Melanocyte of skin (primary cell): ENCODE results near the genes PLP2, PRICKLE3 and SYP.

DNA sequence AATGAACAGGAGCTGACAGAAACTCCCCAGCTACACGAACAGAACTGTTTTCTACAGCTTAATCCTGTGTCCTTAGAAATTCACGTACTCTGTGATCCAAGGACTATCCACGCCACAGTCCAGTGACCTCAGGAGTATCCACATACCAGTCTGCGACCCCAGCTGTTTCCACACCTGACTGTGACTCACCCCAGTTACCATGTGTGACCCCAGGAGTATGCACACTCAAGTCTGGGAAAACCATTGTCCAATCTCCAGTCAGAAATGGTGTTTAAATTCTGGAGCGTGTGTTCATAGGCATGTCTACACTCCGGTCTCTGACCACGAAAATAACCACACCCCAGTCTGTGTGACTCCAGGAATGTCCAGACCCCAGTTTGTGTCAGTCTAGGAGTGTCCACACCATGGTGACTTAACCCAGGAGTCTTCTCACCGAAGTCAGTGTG lies 11.2 kb downstream of the FTSJ1 start:
- CAGE, long polyA plus RNA, 2 experiments, result no peak in any of the 2 experiments

DNA sequence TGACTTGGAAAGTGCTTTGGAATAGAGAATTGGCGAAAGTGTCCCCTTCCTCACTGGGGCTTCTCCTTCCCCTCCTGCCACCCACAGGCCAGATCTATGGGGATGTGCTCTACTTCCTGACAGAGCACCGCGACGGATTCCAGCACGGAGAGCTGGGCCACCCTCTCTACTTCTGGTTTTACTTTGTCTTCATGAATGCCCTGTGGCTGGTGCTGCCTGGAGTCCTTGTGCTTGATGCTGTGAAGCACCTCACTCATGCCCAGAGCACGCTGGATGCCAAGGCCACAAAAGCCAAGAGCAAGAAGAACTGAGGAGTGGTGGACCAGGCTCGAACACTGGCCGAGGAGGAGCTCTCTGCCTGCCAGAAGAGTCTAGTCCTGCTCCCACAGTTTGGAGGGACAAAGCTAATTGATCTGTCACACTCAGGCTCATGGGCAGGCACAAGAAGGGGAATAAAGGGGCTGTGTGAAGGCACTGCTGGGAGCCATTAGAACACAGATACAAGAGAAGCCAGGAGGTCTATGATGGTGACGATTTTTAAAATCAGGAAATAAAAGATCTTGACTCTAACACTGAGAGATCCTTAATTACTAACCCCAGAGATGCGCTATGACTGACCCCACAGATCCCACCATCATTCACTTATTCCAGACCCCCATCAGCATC lies 6.7 kb downstream of the EBP start:
- CAGE, long polyA plus RNA, 2 experiments, result no peak in any of the 2 experiments

- CAGE, long polyA plus RNA, 2 experiments, result no peak in any of the 2 experiments
Measured at GRCh38 chrX:48631242-48631899, 34.1 kb downstream of the WDR13 start.

GRCh38 chrX:48800539-48801167 lies 1.2 kb upstream of the HDAC6 start:
- CAGE, long polyA plus RNA, 2 experiments, result no peak in any of the 2 experiments

GRCh38 chrX:48896390-48896777 lies 1.2 kb downstream of the TIMM17B start:
- CAGE, long polyA plus RNA, 2 experiments, result no peak in any of the 2 experiments

- CAGE, long polyA plus RNA, 2 experiments, result no peak in any of the 2 experiments
Measured at GRCh38 chrX:48934457-48935241, 15.8 kb upstream of the PIM2 start.

GRCh38 chrX:48939155-48939770 lies 18.1 kb downstream of the OTUD5 start:
- CAGE, long polyA plus RNA, 2 experiments, result no peak in any of the 2 experiments

DNA sequence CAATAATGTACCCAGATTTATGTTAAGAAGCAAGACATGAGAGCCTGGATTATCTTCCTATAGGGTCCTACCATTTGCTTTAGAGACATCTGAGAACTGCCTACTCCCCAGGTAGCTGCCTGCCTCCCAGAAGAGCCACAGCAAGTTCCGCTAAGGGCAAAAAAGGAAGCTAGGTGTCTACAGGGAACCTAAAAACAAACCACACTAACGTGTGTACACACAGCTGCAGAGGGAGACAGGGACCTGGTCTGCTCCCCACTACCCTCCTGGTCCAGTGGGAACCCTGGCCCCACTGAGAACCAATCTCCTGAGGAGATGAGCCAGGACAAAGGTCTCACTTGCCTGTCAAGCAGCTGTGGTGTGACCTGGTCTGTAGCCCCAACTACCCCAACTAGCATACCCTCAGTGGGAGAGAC lies 17.6 kb downstream of the OTUD5 start:
- CAGE, long polyA plus RNA, 2 experiments, result no peak in any of the 2 experiments

DNA sequence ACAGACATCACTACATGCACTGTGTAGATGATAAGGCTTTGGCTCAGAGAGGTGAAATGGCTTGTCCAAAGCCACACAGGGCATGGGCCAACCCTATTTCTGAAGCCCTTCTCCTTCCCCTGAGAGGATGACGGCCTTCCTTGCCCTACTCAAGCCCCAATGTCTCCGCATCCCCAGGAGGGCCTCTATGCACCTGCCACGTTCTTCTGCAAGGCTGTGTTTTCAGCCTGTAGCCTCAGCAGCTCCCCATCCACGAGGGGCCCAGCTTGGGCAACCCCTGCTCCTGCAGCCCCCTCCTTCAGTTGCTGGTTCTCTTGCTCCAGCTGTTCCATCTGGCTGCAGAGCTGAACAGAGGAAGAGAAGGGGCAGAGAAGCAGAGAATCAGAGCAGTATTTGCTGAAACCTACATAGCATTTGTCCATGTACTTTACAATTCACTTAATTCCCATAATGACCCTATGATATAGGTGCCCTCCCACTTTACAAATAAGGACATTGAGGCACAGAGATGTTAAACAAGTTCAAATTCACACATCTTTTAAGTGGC lies 8.8 kb downstream of the GRIPAP1 start:
- CAGE, long polyA plus RNA, 2 experiments, result no peak in any of the 2 experiments

DNA sequence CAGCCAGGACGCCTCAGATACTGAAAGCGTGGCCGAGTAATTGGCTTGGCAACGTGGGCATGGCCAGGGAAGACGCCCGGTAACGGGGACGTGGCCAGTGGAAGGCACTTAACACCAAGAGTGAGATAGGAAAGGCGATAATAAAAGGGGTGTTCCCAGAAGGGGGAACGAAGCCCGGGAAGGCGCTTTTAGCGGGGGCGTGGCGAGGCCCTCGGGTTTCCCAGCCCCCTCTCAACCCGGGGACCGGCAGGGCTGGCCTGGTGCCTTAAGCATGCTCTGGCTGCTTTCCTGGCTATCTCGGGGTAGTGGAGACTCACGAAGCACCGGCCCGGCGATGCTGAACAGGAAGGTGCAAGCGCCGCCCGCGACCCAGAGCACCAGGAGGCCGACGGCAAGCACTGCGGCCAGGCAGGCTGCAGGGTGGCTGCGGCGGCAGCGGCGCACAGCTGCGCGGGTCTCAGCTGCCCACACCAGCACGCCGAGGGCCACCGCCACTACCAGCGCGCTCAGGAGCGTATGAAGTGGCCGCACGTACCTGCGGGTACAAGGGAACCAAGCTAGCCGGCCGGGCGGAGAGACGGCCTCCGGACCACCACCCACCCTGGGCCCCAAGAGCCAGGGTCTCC lies 1.6 kb downstream of the PRAF2 start:
- CAGE, long polyA plus RNA, 2 experiments, result no peak in any of the 2 experiments

DNA sequence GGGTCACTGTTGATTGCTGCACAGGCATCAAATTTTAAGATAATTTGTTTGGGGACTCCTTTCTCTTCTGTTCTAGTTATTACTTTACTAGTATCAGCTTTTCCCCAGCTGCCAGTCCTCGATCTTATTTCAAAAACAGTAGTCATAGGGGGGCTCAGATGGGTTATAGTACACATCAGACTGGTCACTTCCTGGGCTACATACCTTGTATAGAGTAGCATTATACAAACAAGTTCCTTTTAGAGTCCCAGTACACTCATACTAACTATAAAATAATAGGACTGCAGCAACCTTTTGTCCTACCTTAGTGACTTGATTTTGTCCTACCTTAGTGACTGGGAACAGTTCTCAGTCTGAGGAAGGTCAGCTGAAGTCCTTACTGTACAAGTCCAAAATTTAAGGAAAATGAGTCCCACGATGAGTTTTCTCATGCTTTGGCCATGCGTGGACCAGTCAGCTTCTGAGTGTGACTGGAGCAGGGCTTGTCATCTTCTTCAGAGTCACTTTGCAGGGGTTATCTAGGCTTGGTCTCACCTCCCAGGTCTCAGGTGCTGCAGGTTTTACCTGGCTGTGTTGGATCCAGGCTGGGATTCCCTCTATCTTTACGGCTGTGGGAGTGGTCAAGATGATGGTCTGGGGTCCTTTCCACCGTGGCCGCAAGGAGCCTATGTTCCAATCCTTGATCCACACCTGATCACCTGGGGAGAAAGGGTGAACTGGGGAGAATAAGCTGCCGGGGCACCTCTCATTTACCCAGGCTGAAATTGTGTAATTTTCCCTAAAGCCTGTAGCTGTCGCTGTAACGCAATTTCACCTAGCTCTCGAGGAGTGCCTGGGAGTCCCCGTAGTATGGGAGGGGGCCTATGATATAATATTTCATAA lies 18.4 kb upstream of the GPKOW start:
- CAGE, long polyA plus RNA, 2 experiments, result no peak in any of the 2 experiments

DNA sequence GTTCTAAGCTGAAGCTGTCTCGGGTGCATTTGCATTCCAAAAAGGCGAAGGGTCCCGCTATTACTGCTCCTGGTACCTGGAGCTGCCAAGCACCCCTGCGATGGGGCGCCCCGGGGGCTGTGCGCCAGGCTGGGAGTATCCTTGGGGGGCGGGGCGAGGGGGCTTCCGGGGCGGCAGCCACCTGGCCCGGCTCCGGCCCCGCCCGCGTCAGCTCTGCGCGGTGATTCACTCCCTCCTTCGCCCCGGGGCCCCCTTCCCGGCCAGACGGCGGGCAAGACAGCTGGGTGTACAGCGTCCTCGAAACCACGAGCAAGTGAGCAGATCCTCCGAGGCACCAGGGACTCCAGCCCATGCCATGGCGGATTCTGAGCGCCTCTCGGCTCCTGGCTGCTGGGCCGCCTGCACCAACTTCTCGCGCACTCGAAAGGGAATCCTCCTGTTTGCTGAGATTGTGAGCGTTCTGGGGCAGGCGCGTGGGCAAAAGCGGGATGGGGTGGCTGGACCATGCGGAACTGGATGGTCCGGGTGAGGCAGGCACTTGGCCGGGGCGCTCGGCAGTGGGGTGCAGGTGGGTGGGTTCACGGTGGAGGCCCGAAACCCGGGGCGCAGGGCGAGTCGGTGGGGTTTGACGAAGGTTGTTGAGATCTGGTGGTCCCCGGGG lies at the start of gene PLP2:
Gene PLP2, plus strand, starts transcription at position 253 of the 661 bp plus-strand sequence.
- CAGE, long polyA plus RNA, 2 experiments, result start-site peak on the plus strand in 2 of 2 experiments, centred at positions 250 to 283 of the sequence, 554 to 5,608 reads per replicate

GRCh38 chrX:49186063-49186951 lies at the start of gene PRICKLE3:
TSS of gene PRICKLE3 (minus strand) at chrX:49186373.
- CAGE, long polyA plus RNA, 2 experiments, result no peak in any of the 2 experiments

- CAGE, long polyA plus RNA, 2 experiments, result no peak in any of the 2 experiments
Measured at GRCh38 chrX:49199977-49200576, at the start of gene SYP. TSS of gene SYP (minus strand) at chrX:49200193.

DNA sequence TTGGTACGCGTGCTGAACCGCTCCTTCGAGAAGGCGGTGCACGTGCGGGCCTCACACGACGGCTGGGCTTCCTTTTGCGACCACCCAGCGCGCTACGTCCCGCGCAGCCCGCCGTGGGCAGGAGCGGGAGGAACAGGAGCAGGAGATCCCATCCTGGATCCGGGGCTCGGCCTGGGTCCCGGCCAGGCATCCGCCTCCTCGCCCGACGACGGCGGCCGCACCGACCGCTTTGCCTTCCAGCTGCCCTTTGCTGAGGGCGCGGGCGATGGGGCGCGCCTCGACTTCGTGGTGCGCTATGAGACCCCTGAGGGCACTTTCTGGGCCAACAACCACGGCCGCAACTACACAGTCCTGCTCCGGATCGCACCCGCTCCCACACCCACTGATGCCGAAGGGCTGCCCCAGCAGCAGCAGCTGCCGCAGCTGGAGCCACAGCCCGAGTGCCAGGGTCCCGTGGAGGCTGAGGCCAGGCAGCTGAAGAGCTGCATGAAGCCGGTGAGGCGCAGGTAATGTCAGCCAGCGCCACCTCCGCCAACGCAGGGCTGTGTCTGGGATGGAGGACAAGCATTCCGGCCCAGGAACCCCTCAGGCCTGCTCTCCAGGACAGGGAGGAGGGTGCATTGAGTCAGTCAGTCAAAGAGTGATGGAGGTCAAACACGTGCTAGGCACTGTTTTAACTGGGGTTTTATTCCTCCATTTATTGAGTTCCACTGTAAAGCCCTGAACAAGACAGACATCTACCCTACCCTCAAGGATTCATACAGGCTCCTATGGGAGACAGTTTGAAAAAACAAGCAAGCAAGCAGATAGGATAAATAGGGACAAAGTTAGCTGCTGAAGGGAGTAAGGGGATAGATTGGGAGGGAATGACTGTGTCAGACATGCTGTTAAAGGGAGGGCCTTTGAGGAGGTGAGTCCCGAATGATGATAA lies 1.0 kb downstream of the PPP1R3F start:
- CAGE, long polyA plus RNA, 2 experiments, result no peak in any of the 2 experiments

- CAGE, long polyA plus RNA, 2 experiments, result no peak in any of the 2 experiments
Measured at GRCh38 chrX:49830168-49830567, 1.1 kb downstream of the PAGE4 start.

- CAGE, long polyA plus RNA, 2 experiments, result no peak in any of the 2 experiments
Measured at GRCh38 chrX:49844411-49845042, 15.4 kb downstream of the PAGE4 start.

DNA sequence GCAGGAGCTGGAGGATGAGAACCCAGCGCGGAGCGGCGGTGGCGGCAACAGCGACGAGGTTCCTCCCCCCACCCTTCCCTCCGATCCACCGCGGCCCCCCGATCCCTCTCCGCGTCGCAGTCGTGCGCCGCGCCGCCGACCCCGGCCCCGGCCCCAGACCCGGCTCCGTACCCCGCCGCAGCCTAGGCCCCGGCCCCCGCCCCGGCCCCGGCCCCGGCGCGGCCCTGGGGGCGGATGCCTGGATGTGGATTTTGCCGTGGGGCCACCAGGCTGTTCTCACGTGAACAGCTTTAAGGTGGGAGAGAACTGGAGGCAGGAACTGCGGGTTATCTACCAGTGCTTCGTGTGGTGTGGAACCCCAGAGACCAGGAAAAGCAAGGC lies 467 bp downstream of the USP27X start:
- CAGE, long polyA plus RNA, 2 experiments, result no peak in any of the 2 experiments

GRCh38 chrX:50595023-50595449 lies 124.4 kb upstream of the DGKK start:
- CAGE, long polyA plus RNA, 2 experiments, result no peak in any of the 2 experiments

- CAGE, long polyA plus RNA, 2 experiments, result no peak in any of the 2 experiments
Measured at GRCh38 chrX:50619042-50619705, 148.5 kb upstream of the DGKK start.